GM12891 (cell line): ENCODE data around the genes RPL14, TRAK1, KLHL40, ACKR2 and POMGNT2.

- RRBS = no CpG with 5 or more reads among the region's 6 CpGs
Observed at GRCh38 chr3:39189937-39190294, 2.5 kb downstream of the XIRP1 start.

- RRBS = no CpG with 5 or more reads among the region's 2 CpGs
Observed at GRCh38 chr3:39414418-39415094, 8.0 kb downstream of the RPSA start.

DNA sequence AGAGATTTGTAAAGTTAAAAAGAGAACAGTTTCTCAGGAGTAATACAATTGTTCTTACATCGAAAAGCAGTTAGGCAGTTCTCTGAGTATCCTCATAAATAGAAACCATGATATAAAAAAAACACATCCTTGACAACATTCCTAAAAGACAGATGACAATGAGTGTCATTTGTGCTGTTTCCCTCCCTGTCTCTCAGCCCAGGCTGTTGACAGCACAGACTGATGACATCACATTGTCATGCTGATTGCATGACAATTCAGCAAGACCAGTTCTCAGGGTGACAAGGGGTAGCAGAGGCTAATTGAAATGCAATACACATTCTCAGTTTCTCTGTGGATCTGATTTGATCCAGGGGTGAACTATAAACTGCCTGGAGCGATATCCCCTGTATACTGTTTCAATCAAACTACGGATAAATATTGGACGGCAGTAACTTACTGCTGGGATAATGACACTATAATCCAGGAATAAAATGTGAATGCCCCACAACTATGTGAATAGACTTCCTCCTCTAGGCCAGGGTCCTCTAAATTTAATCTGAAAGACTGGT, 16.8 kb upstream of the EIF1B start:
- RRBS = no CpG with 5 or more reads among the region's 4 CpGs

GRCh38 chr3:40452314-40453589, 4.4 kb upstream of the RPL14 start:
- RRBS = no CpG with 5 or more reads among the region's 47 CpGs

DNA sequence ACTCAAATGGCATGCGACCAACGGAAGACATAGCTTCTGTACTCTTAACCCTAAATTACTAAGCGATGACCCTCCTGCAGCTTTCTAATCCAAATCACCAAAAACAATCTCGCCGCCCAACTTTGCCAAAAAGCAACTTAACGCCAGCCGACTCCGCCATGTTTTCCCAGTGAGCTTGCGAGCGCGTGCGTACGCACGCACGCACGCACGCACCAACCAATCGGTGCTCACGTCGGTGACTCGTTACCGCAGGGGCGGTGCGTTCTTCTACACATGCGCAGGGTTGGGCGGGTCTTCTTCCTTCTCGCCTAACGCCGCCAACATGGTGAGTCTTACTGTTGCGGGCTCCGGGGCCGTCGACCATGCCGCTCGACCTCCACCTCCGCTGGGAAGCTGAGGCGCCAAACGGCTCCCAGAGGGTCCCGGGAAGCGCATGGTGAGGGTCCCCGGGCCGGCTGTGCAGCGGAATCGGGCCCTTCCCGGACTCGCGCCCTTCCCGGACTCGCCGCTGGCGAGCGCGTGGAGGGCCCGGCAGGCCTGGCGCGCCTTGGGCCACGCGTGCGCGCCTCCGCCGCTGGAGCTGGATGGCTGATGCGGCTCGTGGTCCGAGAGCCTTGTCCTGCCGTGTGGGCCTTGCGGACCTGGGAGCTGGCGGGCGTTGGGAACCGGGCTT, at the start of gene RPL14:
Gene RPL14, plus strand, starts transcription at position 301 of the 673 bp plus-strand sequence.
- RRBS = under 1% methylated on average over 8 of the region's 70 CpGs

- RRBS = no CpG with 5 or more reads among the region's 5 CpGs
Observed at GRCh38 chr3:40538533-40539399, 14.0 kb downstream of the ZNF621 start.

DNA sequence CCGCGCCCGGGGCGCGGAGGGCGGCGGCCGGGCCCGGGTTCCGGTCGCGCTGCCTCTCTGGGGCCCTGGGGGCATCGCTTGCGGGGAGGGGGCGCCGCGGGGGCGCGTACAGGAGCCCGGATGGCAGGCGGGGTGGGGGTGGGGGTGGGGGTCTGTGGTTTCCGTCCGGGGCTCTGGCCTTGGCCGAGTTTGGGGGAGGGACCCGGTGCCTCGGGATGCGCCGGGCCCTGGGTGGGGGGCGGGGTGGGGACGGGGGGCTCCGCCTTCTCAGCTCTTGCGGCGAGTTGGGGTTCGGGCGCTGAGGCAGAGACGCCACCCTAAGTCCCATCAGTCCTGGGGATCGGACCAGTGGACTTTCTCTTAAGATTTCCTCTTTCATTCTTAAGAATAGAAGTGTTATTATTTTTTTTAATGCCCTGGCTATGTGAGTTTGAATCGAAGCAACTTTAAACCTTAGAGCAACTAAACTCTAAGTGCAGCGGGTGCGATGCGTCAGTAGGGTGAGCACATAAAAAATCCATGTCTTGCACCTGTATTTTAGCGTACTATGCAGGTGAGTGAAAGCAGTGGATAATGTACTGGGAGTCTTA, 619 bp downstream of the CTNNB1 start:
- RRBS = 3% methylated on average over 15 of the region's 42 CpGs

DNA sequence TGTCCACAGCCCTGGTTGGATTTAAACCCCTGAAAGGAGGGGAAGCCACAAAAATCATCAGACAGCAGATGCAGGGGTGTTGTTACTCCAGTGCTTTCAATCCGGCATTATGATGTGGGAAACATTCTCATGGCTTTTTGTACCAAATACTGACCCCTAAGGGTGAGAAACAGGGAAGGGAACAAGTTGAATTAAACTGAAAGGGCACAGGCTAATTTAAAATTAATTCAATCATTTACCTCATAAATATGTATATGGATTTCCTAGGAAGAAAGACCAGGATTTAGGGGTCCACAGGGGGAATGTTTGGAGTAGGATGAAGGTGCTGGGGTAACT, 375.6 kb downstream of the CTNNB1 start:
- RRBS = no CpG with 5 or more reads among the region's 1 CpG

GRCh38 chr3:41688526-41688959, 273.4 kb downstream of the ULK4 start:
- RRBS = no CpG with 5 or more reads among the region's 2 CpGs

GRCh38 chr3:41961321-41961916, 484 bp downstream of the ULK4 start:
- RRBS = no CpG with 5 or more reads among the region's 50 CpGs

GRCh38 chr3:42090818-42091822, at the start of gene TRAK1:
TRAK1 (plus strand) TSS chr3:42091357.
- RRBS = no CpG with 5 or more reads among the region's 18 CpGs

- RRBS = no CpG with 5 or more reads among the region's 8 CpGs
Observed at GRCh38 chr3:42123185-42123860, 32.2 kb downstream of the TRAK1 start.

GRCh38 chr3:42388177-42388739, 22.2 kb downstream of the LYZL4 start:
- RRBS = no CpG with 5 or more reads among the region's 6 CpGs

DNA sequence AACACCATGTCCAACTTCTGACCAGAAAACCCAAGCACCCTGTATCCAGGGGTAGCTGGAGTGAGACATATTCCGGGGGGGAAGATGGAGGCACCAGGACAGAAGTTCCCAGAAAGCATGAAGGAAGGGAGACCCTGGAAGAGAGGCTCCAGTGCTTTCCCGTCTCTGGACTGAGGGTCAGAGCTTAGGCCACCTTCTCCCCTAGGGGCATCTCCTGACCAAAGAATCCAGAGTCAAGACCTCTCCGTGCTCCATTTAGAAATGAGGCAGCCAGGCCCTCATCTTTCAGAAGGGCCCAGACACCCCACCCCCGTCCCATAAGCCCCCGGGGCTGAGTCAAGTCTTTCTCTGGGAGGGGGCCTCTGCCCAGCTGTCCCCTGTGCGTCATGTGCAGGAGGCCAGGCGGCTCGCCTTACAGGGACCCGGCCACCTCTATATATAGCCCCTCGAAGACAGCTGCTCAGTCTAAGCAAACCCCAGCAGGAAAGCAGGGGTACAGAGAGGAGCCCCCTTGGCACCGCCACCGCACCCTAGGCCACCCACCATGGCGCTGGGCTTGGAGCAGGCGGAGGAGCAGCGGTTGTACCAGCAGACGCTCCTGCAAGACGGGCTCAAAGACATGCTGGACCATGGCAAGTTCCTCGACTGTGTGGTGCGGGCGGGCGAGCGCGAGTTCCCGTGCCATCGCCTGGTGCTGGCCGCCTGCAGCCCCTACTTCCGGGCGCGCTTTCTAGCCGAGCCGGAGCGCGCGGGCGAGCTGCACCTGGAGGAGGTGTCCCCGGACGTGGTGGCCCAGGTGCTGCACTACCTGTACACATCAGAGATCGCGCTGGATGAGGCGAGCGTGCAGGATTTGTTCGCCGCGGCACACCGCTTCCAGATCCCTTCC, at the start of gene KLHL40:
Gene KLHL40, plus strand, starts transcription at position 463 of the 889 bp plus-strand sequence.
- RRBS = 13% methylated on average over 6 of the region's 45 CpGs

DNA sequence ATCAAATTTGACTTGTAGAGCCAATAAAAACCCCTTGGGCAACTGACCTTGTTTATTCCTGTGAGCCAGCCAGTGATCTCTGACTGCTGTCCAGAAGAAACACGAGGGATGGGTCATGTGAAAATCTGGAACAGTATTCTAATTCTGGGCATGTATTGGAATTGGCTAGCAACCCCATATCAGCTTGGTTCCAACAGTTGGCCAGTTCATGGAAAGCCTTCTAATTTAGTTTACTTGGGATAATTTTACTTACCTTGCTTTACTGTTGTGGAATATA, 19.1 kb upstream of the HHATL start:
- RRBS = no CpG with 5 or more reads among the region's 1 CpG

GRCh38 chr3:42755987-42756302, 17.1 kb downstream of the CCDC13 start:
- RRBS = no CpG with 5 or more reads among the region's 4 CpGs

GRCh38 chr3:42809240-42809562, at the start of gene ACKR2:
ACKR2 (plus strand) TSS chr3:42809445.
- RRBS = no CpG with 5 or more reads among the region's 4 CpGs

GRCh38 chr3:42874606-42875121, 1.0 kb downstream of the CYP8B1 start:
- RRBS = no CpG with 5 or more reads among the region's 10 CpGs

DNA sequence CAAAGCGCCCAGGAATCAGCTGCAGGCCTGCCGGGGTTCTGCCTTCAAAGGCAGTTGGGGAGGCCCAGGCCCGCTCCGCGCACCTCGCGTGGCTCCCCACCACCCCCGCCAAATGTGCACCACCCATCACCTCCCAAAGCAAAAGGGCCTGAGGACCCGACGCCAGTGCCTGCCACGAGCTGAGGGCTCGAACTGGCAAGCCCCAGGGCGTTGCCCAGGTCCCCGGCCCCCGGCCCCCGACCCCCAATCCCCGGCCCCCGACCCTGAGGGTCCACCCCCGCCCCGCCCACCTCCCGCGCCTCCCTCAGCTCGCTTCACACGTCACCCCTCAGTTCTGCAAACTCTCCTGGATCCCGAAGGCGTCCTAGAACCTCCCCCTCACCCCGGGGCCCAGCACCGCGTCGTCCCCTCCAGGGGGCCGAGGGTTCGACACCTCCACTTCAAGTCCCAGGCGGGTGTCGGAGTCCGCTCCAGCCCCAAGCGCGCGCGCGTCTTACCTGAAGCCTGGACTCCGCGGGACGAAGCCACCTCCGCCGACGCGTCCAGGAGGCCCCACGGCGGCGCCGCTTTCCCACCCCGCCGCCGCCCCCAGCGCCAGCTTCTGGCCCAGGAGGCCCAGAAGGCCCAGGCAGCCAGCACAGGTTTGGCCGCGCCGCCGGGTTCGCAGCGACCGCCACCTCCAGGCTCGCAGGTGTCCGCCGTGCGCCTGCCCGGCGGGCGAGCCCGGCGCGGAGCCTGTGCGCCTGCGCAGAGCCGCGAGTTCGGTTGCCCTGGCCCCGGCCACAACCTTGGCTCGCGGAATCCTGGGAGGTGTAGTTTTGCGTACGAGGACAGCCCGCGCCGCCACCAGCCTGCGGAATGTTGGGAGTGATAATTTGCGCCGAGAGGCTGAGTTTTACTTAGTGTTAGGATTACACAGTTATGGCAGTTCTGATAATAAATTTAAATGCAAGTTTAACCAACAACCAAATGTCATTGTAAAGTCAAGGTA, at the start of gene POMGNT2:
Gene POMGNT2, minus strand, starts transcription at position 741 of the 991 bp plus-strand sequence.
- RRBS = 7% methylated on average over 20 of the region's 88 CpGs

GRCh38 chr3:43194516-43195004, 88.7 kb upstream of the POMGNT2 start:
- RRBS = no CpG with 5 or more reads among the region's 5 CpGs